ENCODE results near the genes TXNDC8, OR2K2 and UGCG.

DNA sequence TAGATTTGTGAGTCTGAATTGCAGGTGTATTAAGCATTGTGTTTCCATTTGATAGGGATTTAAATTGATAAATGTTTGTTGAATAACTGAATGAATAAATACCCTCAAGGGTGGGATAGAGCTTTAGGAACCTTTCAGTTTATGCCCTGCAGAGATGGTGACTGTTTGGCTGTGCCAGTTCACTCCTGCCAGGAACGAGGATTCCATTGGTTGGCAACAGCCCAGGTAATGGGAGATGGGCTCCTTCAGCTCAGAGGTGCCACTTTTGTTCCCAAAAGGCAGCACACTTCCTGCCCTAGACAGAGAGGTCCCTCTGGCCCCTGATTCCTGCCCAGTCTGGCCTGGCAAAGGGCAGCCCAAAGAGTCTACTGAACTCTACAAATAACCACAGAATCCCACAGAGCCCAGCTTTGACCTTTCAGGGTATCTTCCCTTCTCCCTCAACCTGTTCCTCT is 1.6 kb downstream of the C9orf152 start:
- PRO-cap, result no peak

DNA sequence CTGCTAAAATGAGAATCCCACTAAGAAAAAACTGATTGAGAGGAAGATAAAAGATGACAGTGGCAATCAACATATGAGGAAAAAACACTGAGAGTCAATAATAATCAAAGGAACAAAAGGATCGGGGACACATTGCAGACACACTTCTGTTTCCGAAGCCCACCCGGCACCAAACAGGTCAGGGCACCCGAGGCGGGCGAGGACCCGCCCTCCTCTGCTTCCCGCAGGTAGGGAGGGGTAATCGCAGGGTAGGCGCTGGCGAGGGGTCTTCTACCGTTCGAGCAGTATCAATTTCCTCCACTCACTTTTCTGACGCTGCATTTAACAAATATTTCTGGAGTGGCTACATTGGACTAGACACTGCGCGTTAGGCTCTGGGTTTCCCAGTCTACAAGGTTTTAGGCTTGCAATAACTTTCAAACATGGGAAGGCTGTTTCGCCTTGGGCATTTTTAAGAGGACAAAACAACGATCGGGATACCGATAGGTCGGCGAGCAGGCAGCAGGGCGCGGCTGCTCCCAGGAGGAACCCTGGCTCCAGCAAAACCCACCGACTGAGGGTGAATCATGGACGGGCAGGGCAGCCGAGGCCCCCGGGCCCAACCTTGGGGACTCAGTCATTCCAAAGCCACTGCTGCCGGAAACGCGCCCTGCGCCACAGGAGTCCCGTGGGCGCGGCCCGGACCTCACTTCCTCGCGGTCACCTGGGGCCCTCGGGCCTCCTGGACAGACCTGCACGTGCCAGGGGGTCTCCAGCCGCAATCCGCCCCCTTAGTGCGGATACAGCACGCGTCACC is 1.1 kb downstream of the TXN start:
- PRO-cap, result bidirectional peak, plus-strand start at position 688 of the sequence, minus-strand start at position 594 of the sequence

GRCh38 chr9:110283762-110284809 is 27.8 kb upstream of the TXN start:
- PRO-cap, result no peak

GRCh38 chr9:110337764-110338187 is at the start of gene TXNDC8:
Gene TXNDC8 (minus strand): TSS chr9:110337863.
- PRO-cap, result no peak

- PRO-cap, result no peak
These were observed 70.3 kb upstream of the TXNDC8 start for GRCh38 chr9:110407802-110408443.

GRCh38 chr9:110441272-110441789 is 103.7 kb upstream of the TXNDC8 start:
- PRO-cap, result no peak

GRCh38 chr9:110476978-110477561 is 102.5 kb downstream of the SVEP1 start:
- PRO-cap, result no peak

DNA sequence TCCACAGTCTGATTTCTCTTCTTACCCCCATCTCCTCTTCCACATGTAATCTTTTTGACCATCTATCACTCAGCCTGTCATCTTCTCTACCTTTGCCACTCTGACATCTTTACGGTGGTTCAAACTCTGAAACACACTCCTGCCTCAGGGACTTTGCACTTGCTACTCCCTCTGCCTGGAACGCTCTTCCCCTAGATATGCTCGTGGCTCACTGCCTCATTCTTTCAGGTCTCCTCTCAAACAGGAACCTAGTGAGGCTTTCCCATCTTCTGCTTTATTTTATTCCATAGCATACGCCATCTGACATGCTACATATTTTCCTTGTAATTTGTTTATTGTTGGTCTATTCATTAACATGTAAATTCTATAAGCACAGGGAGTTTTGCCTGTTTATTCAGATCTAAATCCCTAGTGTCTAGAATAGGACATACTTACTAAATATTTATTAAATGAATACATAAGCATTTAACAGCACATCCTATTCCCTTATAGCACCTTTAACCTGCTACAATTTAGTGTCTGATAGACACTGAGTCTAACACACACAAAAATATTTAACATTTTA is 101.5 kb downstream of the SVEP1 start:
- PRO-cap, result no peak

GRCh38 chr9:111030434-111031124 is 7.7 kb downstream of the LPAR1 start:
- PRO-cap, result no peak

DNA sequence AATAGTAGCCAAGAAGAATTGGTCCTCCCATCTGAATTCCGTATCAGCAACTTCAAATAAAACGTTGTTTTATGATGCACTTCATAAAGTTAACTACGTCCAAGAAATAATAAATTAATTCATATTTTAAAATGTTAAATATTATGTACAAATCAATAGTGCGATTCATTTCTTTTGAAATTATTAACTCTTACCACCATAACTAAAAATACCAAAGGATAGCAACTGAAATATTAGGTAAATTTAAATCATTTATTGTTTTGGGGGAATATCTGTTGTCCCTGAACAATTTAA is at the start of gene OR2K2:
TSS of gene OR2K2 (minus strand) at position 93 of the 294 bp plus-strand sequence.
- PRO-cap, result no peak

DNA sequence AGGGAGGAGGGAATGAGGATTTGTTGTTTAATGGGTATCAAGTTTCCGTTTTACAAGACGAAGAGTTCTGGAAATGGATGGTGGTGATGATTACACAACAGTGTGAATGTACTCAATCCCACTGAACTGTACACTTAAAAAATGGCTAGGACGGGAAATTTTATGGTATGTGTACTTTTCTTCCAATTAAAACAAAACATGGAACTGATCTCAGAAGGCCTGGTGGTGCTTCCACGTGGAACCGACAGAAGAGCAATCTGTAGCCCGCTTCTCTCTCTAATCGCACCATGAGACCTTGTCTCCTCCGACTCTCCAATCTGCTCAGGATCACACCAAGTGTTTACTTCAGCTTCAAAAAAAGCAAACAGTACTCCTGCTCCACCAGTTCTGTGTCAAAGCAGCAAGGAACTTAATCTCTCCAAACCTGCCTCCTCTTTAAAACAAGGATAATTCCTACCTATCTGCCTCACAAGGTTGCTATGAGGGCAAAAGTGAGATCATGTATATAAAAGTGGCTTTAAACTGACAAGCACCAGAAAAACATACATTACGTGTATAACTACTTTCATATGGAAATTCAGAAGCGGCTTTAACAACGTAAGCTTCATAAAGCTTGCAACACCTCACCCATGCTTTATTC is 2.1 kb downstream of the ECPAS start:
- PRO-cap, result no peak

DNA sequence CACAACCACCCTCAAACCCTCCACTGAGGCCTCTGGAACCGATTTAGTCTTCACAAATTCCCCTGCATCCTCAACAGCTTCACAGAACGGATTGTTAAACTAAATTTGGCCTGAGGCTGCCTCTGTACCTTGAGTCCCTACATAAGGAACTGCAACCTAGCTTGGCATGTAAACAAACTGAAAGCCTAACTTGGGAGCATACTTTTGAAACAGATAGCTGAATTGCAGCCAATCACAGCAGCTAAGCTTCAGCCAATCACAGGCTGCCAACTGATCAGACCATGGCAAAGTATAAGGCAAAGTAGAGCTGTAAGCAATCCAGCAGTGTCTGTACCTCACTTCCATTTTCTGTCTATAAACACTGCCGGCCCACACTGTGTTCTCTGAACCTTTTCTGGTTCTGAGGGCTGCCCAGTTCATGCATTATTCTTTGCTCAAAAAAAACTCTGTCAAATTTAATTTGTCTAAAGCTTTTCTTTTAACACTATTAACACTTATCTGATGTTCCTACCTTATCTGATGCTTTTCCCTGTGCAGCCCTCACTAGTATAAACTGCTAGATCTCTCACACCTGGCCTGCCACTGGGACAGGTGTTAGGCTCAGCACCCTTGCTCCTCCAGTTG is 8.9 kb upstream of the ZNF483 start:
- PRO-cap, result no peak

DNA sequence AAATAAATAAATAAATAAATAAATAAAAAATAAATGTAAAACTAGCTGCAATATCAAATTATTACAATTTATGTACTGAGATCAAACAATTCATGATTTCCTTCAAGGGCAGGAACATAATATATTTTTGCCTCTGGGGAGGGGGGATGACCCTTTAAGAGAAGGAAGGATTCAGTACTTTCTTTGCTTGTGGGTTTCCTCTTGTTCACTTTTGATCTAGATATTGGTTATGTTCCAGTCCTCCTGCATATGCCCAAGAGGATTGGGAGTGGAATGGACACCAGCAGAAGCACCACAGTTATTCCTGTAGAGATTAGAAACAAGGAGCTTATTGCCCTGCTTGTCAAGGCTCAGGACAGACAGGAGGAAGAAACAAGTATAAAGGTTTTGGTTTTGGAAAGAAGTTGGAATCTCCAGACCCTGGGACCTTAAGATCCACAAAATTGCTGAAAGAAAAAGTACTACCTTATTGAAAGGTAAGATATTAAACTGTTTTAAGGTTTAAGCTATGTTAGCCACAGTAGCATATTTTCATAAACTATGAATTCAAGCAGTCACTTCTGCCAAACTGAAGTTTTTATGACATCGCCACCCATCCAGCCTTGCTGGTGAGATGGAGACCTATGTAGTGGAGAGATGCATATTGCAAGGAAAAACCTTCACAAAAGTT is 11.6 kb downstream of the DNAJC25 start:
- PRO-cap, result no peak

DNA sequence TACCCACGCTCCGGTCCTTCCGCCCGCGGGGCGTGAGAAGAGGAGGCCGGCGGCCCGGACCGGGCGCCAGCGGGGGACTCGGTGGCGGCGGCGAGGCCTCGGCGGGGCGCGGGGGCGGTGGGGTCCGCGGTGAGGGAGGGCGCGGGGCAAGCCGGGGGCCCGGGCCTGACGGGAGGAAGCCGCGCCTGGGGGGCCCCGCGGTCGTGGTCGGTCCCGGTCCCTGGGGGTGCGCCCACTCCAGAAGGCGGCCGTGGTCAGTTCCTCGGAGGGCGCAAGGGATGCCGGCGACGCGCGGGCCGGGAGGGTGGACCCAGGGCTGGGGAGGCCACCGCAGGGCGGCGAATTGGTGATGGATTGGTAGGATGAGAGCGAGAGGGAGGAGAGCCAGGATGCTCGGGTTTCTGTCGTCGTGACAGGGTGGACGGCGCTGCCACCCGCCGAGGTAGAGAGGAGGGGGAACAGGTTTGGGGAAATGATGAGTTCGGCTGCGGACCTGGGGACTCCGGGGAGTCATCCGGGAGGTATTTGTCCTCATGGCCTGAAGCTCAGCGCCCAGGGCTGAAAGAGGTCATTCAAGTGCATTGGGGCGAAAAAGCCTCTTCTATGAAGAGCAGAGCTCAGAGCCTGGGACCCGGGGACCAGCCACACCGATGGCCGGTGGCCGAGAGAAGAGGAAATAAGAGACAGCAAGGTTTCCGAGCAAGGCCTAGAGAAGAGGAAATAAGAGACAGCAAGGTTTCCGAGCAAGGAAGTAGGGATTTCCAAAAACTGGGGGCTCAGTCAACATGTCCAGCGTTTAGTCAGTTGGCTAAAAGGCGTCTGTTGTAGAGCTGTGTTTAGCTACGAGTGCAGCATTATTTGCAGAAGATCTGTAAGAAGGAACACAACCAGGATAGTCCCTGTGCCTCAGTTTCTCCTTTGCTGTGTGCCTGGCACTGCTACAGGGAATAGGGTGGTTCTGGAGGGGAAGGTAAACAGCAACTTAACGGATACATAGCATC is 625 bp downstream of the GNG10 start:
- PRO-cap, result bidirectional peak, plus-strand start at position 262 of the sequence, minus-strand start at position 260 of the sequence

- PRO-cap, result no peak
These were observed 28.2 kb upstream of the UGCG start for GRCh38 chr9:111868460-111868848.

DNA sequence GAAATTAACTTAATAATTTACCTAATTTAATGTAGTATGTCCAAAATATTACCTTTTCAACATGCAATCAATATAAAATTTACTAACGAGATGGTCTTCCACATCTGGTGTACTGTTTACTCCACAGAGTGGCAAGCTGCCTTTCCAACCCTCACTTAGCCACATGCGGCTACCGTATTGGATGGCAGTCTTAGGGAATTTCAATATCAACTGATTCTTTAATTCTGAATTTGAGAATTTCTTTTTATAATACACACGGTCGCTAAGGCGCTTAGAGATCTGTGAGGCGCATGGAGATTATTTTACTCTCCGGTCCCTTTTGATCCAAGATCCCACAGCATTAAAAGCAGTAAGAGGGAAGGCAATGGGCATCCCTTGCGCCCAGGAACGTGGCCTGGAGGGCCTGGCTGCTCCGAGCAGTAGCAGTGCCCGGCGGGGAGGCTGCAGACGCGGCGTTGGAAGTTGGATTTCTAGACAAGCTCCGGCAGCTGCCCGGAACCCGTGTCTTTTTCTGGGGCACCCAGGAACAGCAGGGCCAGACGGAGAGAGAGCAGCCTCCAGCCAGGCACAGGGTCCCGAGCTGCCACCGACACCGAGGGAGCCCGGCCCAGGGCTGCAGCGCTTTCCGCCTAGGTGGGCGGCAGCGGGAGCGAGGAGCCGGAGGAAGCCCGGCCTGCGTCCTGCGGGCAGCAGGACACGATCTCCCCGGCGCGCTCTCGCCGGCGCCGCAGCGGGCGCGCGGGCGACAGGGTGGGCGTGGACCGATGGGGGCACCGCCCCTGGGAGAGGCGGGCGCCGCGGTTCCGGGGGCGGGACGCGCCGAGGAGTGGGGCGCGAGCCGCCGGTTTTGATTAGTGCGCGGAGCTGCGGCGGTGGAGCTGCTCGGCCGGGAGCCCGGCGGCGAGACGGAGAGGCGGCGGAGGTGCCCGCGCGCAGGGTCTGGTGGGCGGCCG is at the start of gene UGCG:
TSS of gene UGCG (plus strand) at position 854 of the 953 bp plus-strand sequence.
- PRO-cap, result bidirectional peak, plus-strand start at position 854 of the sequence, minus-strand start at position 704 of the sequence

DNA sequence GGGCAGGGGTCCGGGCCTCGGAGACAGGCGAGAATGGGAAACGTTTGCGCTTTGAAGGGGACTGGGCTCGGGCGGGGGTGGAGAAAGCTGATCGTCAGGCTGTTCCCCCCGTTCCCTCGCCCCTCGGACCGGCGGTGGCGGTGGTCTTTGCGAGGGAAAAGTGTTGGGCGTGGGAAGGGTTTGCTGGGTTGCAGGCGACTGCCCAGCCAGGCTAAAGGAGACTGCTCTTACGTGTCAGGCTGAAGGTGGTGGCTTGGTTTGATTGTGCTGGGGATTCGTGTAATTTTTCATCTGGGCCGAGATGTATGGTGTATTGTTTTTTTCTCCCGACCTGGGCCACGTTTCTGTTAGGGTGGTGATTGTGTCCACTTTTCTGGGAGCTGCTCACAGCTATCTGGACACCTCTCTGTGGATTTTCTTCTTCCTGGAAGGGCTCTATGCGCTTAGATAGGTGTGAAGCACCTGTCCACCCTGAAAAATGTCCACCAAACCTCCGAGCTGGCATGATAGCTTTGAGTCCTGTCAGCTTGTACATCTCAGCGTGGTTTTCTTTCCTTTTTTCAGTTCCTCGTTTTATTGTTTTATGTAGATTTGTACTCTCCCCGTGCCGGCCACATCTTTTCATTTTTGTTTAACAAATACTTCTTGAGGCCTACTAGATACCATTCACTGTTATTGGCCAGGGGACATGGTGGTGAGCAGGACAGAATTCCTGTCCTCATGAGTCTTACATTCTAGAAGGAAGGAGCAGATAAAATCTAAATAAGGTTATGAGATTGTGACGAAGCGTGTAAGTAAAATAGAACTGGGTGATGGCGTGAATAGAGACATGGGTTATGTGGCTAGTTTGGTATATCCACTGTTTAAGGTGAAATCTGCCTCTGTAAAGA is 973 bp downstream of the UGCG start:
- PRO-cap, result no peak

DNA sequence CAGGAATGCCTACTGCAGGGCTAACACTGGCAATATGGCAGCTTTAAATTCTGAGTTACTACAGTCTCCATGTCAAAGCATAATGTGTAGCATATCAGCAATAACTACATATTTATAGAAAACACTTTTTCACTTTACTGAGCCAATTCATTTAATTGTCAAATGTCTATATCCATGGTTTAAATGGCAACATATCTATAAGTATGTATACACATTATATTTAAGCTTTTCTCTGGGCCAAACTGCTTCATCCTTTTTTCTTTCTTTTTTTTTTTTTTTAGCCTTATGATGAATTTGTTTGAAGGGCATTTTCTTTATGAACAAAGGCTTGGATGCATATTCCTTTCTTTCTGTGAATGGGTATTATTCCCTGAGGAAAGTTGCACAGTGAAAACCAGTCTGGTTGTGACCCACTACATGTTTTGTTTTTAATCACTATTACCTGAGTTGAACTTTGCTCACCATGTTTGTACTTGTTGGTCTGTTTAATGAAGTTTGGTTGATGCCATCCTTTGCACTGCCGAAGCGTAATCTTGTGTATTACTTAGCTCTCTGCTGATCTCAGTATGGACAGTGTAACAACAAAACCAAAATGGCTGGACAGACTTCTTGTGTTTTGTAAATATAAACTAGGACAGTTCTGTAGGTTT is 38.0 kb downstream of the UGCG start:
- PRO-cap, result no peak

DNA sequence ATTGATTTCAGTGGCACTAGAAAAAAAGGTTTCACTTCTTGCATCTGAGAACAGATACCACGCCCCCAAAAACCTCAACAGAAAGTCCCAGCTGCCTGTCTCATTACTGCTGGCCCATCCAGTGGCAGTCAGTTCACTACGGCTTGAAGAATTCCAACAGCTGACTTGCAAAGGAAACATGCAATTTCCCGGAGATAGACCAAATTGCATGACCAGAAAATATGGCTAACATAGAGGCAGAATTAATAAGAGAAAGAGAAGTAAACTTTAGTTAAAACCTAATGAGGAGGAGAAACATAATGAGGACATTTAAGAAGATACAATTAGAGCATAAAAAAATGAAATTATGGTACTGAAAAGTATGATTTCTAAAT is 48.7 kb downstream of the UGCG start:
- PRO-cap, result no peak

DNA sequence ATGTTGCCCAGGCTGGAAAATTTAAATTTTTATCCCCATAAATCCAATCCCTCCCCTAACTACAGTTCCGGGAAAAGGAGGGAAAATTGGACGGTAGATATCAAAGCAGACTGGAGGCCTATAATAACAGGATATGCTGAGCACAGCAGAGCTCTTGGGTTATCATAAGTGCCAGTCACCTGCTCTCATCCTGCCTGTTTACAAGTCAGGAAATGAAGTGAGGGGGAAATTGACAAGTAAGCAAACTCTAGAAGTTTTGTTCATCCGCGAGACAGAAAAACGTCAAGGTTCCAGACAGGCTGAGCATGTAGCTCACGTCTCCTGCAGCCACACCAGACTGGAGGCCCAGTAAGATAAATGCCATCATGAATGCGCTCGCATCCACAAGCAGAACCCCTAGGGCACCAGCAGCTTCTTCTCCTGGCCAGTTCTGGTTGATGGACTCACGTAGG is 105.9 kb downstream of the UGCG start:
- PRO-cap, result no peak